Jurkat, Clone E6-1 (cell line): ENCODE measurements around a stretch of chr15.

DNA sequence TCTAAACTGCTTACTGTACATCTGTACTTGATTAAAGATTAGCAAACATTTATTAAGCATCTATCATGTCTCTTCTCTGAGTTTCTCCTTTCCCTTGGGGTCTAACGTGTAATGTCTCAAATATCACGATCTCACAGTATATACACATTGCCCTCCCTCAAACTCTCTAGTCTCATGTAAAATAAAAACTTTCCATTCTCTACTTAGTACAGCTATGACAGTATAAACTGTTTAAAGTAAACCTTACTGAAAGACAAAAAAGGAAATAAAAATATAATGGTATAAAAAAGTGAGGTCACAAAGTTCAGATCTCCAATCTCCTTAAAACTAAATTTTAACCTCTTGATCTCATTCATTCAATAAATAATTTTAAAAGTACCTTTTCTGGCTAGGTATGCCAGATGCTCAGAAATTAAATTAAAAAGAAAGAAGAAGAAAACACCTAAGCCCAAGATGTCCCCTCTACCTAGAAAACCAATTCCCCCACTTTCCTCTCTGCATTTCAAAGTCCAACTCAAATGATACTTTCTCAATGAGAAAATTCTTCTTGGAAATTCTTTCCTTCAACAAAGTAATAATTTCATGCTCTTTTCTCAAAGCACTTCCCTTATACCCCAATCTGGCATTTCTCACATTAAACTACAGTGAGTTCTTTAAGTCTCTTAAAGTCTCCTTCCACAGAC is 3.5 kb downstream of the AQR start:
- RRBS: no CpG with 5 or more reads among the region's 2 CpGs

GRCh38 chr15:35158691-35159467 is 73.8 kb upstream of the NANOGP8 start:
- RRBS: no CpG with 5 or more reads among the region's 6 CpGs

DNA sequence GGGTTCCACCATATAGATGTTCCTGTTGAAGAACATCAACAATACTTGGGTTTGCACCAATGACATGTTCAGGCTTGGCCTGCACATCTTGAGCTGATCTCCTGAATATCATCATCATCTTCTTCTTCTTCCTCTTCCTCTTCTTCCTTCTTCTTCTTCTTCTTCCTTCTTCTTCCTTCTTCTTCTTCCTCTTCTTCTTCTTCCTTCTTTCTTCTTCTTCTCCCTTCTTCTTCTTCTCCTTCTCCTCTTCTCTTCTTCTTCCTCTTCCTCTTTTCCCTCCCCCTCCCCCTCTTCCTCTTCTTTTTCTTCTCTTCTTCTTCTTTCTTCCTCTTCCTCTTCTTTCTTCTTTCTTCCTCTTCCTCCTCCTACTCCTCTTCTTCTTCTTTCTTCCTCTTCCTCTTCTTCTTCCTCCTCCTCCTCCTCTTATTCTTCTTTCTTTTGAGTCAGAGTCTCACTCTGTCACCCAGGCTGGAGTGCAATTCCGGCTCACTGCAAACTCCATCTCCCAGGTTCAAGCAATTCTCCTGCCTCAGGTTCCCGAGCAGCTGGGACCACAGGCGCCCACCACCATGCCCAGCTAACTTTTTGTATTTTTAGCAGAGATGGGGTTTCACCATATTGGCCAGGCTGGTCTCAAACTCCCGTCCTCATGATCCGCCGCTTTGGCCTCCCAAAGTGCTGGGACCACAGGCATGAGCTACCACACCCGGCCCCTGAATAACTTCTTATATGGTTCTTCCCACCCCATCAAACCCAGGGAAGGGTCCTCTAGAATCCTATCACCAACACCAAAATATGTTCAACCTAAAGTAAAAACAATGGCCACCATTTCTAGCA is 198.0 kb upstream of the NANOGP8 start:
- RRBS: no CpG with 5 or more reads among the region's 7 CpGs

- RRBS: no CpG with 5 or more reads among the region's 4 CpGs
Observed at GRCh38 chr15:35492087-35492692, 53.8 kb downstream of the DPH6 start.

DNA sequence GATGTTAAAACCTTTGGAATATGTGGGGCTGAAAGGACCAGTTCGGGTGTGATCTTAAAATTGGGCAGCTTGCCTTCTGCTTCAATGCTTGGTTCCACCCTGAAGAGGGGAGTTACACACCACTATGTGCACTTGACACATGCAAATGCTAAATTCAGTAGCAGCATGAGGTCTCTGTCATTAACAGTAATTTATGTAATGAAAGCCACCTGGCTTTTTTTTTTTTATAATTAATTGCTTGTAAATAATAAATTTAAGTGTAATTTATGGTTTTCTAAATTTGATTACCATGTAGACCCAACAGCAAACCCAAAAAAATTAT is 24.6 kb downstream of the CDIN1 start:
- RRBS: no CpG with 5 or more reads among the region's 1 CpG

GRCh38 chr15:36808090-36809112 is 229.0 kb downstream of the CDIN1 start:
- RRBS: no CpG with 5 or more reads among the region's 11 CpGs

DNA sequence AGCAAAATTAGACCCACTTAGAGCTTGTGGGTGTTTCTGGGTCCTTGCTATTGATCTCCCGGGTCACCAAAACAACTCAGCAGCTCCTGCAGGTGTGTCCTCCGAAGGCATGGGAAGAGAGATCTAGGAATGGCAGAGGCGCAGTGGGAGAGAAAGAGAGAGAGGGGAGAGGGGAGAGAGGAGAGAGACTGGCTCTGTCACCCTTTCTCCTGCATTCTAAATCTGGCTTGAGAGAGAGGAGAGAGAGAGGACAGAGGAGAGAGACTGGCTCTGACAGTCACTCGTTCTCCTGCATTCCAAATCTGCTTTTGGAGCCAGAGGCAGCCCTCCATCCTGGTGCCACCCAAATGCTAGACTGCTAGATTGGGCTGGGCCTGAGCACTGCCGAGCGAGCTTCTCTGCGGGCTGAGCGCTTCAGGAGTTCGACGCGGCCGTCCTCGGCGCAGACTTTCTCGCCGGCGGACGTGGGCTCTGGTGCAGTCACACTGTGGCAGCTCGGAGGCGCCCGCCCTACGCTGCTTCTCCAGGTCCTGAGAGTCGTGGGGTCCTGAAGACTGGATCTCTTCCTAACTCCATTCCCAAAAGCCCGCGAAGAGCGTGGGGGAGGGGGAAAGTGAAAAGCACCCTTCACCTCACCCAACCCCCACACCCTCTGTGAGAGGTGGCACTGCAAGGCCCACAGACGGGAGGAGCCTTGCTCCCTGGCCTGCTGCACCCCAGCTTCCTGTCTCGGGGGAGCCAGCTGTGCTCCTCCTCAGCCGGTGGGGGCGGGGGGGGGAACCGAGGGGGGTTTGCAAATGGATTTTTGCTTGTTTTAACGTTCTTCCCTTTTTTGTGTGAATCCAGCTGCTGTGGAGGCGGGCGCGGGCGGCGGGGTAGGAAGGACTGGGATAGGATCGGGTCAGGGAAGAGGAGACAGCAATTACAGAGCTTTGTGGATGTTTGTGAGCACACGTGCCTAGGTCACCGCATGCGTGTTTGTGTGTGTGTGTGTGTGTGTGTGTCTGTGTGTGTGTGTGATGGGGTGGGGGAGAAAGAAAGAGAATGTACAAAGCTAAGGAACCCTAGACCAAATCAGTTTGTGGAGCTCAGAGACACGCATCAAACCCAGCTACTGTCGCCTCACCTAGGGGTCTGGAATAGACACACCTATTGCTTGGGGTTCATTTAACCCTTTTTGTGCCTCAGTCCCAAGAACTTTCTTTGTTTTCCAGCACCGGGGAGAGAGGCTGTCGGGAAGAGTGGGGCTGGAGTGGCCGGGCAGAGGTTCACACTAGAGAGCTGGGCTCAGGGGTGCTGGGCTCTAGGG is 222.1 kb downstream of the MEIS2 start:
- RRBS: no CpG with 5 or more reads among the region's 46 CpGs

- RRBS: no CpG with 5 or more reads among the region's 2 CpGs
Observed at GRCh38 chr15:36969237-36969789, 131.0 kb downstream of the MEIS2 start.

GRCh38 chr15:37095739-37096836 is 4.3 kb downstream of the MEIS2 start:
- RRBS: no CpG with 5 or more reads among the region's 44 CpGs

DNA sequence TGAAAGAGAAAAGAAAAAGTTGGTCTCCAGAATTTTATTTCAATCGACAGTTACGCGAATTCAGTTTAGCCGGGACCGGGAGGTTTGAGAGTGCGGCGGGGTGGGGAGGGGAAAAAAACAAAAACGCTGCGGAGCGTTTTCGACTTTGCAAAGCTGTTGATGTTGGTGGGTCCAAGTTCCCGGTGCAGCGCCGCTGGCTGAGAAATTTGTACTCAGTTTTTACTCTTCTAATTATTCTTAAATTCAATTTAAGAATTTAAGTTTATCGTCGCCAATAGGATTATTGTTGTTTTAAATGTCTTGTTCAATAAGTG is 2.4 kb upstream of the MEIS2 start:
- RRBS: no CpG with 5 or more reads among the region's 16 CpGs

GRCh38 chr15:37109922-37110703 is 9.8 kb upstream of the MEIS2 start:
- RRBS: no CpG with 5 or more reads among the region's 28 CpGs

DNA sequence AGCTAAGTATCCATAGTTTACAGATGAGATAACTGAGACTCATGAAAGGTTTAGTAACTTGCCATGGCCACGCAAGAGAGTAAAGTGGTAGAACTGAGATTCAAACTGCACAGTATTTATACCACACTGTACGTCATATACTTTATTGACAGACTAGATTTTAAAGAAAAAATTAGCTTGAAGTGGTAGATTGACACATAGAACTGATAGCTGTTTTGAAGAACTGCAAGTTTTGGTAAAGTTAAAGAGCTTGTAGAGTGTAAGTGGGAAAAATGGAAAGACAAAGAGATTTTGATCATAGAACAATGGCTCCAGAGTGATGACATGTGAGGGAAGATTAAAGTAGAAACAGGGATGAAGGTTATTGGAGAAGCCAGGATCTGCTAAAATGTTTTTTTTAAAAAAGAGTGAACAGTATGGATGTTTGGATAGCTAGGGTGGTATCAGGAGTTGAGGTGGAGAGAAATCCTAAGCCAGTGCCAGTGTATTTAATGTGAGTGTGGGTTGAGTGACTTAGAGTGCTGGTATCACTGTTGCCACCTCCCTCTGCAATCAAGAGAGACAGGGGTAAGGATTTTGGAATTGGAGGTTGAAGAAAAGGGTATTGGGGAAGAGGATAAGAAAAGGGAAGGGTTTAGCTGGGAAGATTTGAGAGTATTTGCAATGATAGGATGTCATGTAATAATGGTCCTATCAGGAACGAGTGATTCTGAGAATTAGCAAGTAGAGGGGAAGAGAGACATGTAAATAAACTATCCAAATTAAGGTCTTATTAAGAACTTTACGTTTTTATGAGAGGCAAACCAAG is 11.7 kb downstream of the SPRED1 start:
- RRBS: no CpG with 5 or more reads among the region's 4 CpGs

- RRBS: no CpG with 5 or more reads among the region's 3 CpGs
Observed at GRCh38 chr15:38666772-38667386, 102.3 kb upstream of the RASGRP1 start.

DNA sequence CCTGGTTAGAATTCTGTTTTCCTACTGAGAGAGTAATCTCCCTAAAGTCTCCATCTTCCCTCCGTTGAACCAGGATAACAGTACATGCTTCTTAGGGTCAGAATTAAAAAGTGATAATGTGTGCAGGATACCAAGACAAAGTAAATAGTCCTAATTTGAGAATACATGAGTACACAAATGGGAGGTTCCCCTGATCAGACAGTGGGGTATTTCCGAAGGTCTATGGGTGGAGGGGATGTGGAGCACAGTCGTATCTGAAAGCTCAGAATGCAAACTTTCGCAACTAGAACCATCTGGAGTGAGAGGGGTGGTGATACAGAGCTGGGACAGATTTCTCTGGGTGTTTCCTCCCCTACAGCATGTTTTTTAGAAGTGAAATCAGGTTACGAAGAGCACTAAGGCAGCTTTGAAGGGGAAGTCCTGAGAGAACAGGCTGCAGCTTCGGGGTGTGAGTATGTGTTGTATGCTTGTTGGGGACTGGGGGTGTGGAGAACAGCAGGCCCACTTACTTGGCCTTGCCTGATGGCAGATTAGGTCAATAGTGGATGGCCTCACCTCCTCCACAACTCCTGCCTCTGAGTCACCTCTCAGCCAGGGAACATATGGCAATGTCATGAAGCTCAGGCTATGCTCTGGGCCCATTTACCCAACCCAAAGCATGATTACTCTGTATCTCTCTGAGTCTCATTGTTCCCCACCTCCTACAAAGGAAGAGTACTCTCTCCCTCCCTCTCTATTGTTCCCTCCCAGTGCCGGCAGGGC is 107.1 kb upstream of the RASGRP1 start:
- RRBS: no CpG with 5 or more reads among the region's 7 CpGs

DNA sequence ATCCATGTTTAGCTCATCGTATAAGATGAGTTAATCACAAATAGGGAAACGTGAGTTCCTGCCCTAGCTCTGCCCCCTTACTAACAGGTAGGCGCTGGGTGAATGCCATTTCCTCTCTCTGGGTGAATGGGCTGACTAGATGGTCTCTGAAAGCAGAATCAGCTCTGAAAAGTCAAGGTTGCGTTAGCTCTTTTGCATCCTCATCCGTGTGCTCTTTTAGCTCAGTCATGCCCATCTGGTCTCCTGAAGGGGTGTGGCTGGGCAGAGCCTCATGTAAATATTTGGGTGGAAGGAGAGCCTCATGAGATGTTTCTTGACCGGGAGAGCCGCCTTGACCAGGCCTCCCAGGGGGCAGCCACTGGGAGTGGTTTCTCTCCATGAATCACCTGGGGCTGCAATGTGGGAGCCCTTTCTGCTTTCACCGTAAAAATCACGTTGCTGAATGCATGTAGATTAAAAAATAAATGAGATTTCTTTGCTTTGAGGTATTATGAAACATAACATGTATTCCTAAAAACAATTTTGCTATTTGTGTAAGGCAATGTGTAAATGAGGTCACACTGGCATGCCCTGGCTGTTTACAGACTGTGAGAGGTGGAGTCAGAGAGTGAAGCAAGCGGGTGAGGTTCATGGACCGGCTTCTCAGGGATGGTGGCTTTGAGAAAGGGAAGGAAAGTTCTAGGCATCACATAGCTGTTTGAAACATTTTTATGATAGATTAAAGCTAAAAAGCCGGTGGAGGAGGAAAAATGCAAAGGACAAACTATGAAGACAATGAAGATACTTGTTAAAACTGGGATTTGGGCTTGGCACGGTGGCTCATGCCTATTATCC is 108.5 kb upstream of the RASGRP1 start:
- RRBS: 100% methylated on average over 1 of the region's 13 CpGs

GRCh38 chr15:39504556-39504968 is 76.3 kb upstream of the THBS1 start:
- RRBS: no CpG with 5 or more reads among the region's 2 CpGs

GRCh38 chr15:39585146-39586199 is 4.6 kb downstream of the THBS1 start:
- RRBS: no CpG with 5 or more reads among the region's 11 CpGs

DNA sequence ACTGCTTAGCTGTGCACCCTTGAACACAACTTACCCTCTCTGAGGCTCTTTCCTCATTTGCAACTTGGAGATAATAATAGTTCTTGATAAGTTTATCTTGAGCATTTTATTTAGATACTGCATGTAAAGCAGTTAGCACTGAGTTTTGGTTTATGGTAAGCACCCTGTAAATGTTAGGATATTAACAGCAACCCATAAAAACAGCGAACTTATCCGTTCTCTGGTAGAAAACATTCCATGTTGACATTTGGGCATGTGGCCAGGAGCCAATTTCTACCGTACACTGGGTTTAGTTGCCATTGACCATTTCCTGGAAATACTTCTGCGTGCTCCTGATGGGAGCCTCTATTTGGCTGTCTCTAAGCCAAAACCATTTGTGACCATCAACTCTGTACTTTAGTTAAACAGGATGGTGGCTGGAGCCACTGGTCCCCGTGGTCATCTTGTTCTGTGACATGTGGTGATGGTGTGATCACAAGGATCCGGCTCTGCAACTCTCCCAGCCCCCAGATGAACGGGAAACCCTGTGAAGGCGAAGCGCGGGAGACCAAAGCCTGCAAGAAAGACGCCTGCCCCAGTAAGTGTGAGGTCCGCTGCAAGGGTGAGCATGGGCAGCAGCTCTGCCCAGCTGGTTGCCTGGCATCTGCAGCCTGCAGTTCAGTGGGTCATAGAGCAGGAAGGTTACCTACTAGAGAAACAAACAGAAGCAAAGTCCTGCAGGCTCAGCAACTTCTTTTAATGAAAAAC is 6.9 kb downstream of the THBS1 start:
- RRBS: no CpG with 5 or more reads among the region's 12 CpGs

DNA sequence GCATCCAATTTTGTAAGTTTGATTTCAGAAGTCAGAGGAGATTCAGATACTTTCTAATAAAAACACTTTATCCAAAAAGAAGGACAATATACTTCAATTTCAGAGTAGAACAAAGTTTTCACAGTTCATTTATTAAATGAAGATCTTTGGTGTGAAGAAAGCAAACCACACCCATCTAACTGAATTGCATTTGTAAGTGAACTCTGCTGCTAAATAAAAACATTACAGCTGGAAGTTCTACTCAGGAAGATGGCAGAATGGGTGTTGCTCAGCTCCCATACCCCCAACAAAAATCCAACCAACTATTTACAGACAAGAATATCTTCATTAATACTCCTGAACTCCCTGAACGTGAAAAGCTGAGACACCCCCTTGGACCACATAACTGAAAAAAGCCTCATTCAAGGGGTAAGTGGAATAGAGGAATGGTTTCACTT is 27.6 kb downstream of the THBS1 start:
- RRBS: no CpG with 5 or more reads among the region's 1 CpG

GRCh38 chr15:39622707-39623146 is 41.8 kb downstream of the THBS1 start:
- RRBS: no CpG with 5 or more reads among the region's 4 CpGs